Mesenchymal stem cell of adipose (primary cell): ENCODE measurements around a stretch of chr7.

DNA sequence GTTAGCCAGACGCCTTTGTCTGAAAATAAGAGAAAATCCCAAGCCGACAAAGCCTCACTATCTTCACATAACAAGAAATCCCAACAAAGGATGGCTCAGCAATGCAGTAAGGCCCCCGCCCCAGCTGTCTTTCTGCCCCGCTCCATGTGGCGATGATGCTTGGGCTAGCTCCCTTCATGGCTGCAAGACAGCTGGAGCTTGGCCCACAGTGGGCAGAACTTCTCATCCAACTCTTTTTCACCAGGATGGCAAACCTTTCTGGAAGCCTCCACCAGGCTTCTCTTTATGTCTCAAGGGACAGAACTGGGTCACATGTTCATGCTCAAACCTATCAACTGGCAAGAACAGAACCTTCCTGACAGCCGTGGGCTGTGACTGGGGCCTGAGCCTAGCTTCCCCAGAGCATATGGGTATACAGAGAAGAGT lies 260.5 kb upstream of the MKLN1 start:
- CAGE, long polyA plus RNA, result no peak

DNA sequence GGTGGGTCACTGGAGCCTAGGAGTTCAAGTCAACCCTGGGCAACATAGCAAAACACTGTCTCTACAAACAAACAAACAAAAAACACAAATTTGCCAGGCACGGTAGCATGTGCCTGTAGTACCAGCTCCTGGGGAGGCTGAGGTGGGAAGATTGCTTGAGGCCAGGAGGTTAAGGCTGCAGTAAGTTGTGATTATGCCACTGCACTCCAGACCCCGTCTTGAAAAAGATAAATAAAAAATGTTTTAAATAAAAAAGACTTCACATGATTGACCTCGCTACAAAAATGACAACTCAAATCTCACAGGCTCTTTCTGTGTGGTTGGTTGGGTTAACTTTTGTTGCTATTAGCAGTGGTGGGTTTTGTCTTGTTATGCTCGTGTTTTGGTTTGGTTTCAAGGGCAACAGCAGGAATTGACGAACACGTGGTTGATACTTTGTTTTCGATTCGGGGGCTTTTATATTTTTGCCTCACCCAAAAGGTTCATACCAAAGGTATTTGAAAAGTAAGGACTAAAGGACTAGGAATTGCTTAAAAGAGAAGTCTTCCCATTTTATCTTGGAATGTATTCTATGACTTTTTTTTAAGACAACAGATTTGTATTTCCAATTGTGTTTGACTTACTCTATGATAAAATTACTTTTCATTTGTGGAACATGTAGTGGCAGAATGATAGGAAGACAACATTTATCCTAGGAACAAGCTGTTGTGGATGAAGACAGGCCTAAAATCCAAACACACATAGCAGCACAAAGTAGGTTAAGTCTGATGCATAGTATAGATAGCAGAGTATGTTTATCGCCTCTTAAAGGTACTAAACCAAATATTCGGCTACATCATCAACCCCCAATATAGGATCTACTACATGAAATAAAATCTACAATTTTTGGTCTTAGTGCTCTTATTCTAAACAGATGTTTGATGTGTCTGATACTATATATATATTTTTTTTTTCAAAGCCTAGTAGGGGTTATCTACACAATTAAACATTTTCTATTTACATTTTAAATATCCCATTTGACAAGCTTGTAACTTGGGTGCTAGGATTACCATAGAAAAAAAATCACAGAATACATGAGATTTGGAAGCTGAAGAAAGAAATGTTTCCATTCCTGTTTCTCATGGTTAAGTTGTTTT lies 226.8 kb upstream of the MKLN1 start:
- CAGE, long polyA plus RNA, result no peak

DNA sequence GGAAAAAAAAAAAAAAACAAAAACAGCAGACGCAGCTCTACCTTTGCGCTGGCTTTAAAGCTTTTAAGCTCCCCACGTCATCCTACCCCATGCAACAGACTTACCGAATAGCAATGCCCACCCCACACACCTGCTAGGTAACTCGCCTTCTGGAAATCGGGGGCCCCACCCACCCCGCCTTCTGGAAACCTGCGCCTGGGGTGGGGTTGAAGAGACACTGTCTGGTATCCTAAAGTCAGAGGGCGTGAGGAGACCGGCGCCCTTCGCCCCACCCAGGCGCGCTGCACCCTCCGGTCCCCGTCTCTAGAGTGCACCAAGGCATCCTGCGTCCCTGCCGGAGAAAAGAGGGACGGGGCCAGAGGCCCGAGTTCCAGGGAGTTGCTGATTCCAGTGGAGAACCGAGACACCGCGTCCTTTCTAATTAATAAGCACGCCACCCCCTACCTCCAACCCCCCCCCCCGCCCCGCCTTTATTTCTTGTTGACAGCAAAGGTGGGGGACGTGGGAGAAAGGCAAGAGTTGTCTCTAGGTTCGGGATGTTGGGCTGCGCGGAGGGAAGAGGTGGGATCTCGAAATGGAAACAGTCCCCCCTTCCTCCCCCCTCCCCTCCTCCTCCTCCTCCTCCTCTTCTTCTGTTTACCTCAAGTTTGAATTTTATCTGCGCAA lies 220.9 kb upstream of the MKLN1 start:
- CAGE, long polyA plus RNA, result no peak

DNA sequence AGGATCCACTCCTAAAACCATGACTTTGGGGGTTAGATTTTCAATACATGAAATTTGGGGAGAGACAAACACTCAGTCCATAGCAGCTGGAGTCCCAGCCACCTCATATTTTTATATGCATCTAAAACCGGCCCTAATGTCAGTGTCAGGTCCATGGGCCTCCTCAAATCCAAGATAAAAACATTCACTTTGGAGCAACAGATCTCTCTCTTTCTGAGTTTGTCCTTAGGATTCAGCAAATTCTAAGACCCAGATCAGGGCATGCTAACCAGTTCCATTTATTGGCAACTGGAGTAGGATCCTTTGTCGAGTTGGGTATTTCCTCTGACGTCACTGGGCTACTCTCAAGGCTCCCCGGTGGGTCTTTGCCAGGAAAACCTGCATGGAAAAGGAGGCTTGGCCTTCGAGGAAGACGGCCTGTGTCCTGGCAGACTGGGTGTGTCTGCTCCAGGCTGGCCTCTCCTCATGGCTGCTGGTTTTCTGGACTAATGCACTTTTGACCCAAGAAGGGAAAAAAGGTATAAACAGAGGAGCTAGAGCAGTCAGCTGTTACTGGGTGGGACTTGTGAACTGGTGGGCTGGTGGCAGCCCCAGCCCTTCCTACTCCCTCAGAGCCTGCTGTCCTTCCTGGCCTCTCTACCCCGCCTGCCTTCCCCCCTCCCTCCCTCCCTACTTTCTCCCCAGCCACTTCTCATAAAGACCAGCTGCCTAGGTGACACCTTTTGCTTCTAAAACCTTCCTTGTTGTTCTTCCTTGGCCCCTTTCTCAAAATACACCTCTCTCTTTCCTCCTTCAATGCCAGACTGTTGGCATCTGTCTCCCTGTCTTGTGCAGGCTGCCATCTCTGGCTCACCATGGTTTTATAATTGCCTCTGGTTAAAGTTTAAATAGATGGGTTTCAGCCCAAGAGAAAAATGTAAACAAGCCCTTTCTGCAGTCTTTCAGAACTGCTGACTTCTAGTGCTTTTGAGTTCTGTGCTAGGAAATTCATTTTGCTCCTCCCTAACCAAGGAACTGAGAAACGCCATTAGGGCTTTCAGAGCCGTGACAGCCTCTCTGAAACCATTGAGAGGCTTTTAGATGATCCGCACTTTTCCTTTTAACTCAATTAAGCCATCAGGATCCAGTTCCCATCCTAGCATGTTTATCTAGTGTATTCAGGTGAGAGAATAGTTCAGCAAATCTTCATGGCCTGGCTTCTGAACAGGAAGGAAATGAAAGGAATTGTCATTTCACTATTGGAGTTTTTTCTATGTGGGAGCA lies 101.9 kb upstream of the MKLN1 start:
- CAGE, long polyA plus RNA, result no peak

GRCh38 chr7:131328518-131328916 lies 841 bp downstream of the MKLN1 start:
- CAGE, long polyA plus RNA, result no peak

- CAGE, long polyA plus RNA, result no peak
These were observed 28.8 kb downstream of the MKLN1 start for GRCh38 chr7:131356447-131356901.

DNA sequence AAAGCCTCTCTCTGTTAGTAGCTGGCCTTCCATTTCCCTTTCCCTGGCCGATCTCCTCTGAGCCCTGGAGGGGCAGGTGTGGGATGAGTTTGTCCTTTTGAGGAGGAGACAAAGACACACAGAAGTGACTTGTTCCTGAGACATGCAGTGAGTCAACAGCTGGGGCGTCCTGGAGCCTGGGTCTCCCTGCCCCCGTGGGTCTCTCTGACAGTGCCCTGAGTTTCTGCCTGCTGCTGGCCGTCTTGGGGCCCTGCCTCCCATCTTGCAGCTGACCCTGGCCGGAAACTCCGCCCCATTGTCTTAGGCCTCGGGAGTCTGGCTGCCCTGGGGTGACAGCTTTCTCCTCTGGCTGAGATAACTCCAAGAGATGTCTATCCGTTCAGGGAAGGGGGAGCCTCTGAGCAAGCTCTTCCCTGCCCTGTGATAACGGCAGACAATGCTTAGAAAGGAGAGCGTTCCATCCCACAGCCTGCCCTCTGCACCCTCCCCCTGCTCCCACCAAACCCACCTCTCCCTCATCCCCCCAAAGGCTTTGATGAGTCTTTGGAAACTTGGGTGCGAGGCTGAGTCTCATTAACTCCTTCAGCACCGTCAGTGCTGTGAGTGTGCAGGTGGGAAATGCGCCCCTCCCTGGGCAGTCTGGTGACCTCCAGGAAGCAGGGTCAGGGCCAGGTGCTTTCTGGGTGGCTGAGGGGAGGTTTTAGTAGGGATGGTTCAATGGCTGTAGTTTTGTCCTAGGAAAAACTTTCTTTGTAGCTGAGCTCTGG lies 69.5 kb upstream of the PODXL start:
- CAGE, long polyA plus RNA, result no peak

- CAGE, long polyA plus RNA, result no peak
These were observed 448.0 kb downstream of the PLXNA4 start for GRCh38 chr7:132128050-132128965.

DNA sequence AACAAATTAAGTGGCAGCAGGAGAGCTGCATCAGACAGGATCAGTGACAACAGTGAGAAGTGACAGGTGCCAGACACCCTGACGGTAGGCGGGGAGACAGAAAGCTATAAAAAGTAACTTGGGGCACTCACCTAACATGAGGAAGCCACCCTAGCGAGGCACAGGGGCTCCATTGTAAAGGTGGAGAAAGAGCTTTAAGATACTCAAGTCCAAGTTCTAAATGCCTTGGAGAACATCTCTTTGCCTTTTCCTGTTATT lies 174.1 kb downstream of the PLXNA4 start:
- CAGE, long polyA plus RNA, result no peak

DNA sequence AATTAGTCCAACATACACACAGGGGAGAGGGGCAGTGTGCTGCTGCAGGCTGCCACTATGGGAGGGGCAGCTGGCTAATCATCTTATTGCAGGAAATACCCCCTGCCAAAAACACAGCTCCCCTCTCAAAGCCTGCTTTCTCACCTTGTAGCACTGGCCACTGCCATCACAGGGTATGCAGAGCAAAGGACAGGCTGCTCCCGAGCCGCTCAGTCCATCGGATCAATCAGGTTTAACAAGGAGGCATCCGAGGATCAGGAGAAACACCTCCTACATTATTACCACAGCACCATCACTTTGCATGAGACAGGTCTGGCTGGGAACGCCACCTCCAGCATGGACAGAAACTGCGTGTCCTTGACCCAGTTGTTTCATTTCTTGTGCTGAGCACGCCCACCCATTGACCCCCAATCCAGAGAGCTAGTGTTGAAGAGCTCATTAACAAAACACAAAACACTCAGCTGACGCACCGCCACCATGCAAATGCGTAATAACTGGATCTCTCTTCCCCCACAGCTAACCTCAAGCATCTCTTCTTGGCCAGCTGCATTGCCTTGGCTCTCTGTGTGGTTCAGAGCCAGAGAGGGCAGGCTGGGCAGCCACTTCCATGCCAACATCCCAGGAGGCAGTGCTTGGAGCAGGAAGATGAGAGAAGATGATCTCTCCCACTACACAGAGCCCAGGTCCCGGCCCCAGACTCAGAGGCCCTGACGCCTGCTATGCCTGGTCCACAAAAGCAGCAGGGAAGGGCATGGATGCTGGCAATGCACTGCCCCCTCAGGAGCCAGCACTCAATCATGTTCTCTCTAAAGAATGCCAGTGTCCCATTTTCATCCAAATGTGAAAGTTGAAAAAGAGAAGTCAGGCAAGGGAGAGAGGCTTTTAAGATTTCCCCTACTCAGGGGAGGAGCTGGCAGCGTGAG lies 173.5 kb downstream of the PLXNA4 start:
- CAGE, long polyA plus RNA, result no peak

GRCh38 chr7:132410255-132410733 lies 166.0 kb downstream of the PLXNA4 start:
- CAGE, long polyA plus RNA, result no peak

DNA sequence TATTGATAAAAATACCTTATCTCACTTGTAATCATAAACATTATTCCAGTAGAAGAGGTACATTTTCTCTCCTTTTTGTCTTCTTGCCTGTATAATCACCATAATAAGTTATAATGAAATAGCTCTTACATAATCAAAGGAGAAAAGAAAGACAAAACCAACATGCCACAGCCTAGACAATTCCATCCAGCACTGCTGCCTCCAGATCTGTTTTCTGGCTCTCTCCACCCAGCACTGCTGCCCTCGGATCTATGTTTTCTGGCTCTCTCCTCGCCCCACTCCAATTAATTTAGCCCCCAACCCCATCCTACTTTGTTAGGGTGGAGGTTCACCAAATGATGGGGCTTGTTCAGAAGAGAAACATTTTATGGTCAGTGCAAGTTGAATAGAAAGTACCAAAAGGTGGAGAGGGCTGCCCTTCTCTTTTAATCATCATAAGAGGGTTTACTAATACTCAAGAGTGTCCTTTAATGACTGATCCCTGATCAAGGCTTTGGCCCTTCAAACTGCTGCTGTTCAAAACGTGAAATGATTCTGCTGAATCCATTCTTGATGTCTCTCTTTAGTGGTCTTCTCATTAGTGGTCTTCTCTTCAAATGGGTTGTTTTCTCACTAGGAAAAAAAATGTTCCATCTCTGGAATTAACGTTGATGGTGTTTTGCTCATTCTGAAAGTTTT lies 208.8 kb upstream of the PLXNA4 start:
- CAGE, long polyA plus RNA, result no peak

DNA sequence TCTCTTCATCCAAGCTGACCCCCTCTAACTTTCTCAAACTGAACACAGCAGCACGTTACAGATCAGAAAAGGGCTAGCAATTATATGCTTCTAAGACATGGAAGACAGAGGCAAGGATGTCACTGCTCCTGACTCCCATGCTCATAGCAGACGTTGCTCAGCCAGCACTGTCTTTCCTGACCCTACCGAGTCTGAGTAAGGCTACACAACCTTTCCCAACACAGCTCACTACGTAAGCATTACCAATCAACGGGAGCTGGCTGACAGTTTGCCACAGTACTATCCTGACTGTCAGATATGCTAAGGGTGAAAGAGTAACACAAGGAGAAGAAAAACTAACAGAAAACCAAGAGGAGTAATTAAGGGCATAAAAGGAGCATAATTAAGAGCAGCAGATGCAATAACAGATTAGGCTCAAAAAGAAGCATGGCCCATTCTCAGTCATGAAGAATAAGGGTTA lies 171.2 kb downstream of the CHCHD3 start:
- CAGE, long polyA plus RNA, result no peak

DNA sequence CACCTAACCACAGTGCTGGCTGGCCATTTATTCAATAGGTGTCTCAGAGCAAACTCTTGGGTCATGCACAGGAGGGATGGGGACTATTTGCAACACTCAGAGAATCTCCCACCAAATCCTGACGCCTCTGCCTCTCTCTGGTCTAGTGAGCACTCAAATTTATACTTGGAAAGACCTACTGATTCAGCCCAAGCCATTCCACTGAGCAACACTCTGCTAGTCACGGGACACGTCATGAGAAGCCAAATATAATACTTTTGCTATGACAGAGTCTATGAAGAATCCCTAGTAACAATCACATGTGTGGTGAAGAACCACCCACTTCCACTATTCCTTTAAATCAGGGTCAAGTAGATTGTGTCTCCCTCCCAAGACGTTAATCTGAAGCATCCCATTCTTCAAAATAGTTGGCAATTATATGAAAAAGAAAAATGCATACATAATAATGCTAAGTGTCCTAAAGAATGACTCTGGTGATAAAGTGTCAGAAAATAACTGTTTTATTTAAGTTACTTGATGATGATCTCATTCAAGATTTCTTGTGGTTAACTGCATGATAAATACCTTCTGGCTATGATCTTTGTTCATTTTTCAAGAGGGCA lies 28.5 kb downstream of the CHCHD3 start:
- CAGE, long polyA plus RNA, result no peak

DNA sequence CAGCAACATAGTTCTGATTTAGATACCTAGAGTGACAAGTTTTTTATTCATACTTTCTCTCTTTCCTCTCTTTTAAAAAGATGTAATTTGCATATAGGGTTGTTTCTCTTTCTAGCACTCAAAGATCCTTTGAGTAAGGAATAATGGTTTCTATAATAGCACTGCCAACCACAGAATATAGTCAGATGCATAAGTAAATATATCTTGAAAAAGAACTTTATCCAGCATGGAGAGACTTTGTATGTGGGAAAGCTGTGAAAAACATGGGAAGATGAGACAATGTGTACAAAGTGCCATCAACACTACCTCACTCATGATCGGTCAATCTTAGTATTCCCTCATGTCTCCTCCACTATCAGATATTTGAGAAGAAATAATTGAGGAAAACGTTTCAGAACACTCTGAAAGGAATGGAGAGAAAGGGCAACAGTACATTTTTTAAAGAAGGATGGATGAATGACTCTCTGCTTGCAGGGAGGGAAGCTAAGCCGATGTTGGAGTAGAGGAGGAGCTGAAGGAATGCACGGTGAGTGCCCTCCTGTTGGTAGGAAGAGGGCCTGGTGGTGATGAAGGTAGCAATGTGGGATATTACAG lies 163.6 kb downstream of the EXOC4 start:
- CAGE, long polyA plus RNA, result no peak

DNA sequence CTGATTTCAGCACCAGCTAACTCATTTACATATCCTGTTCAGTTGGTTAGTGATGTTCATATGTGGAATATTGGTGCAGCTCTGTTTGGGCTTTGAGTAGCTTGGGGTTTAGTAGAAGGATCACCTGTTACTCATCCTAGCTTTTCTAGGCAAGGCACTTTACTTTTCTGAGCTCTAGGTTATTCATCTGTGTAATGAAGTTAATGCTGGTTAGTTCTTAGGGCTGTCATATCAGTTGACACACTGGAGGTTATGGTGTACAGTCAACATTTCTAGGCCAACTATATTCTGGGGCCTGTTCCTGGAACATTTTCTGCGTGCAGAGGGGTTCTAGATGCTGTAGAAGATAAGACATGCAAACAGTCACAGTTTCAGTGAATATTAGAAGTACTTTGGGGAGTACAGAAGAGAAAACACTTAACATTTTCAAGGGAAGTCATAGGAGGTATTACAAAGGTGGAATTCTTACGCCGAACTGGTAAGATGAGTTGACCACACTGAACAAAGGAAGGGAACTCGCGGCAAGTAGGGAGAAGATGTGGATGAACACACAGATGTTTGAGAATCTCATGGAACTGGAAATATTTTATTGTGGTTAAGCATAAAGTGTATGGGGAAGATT lies 238.6 kb downstream of the EXOC4 start:
- CAGE, long polyA plus RNA, result no peak

GRCh38 chr7:133990630-133990920 lies 136.6 kb upstream of the LRGUK start:
- CAGE, long polyA plus RNA, result no peak

- CAGE, long polyA plus RNA, result no peak
These were observed 29.5 kb downstream of the AKR1B1 start for GRCh38 chr7:134429470-134429715.

- CAGE, long polyA plus RNA, result no peak
These were observed 10.2 kb downstream of the AKR1B1 start for GRCh38 chr7:134448666-134449133.

DNA sequence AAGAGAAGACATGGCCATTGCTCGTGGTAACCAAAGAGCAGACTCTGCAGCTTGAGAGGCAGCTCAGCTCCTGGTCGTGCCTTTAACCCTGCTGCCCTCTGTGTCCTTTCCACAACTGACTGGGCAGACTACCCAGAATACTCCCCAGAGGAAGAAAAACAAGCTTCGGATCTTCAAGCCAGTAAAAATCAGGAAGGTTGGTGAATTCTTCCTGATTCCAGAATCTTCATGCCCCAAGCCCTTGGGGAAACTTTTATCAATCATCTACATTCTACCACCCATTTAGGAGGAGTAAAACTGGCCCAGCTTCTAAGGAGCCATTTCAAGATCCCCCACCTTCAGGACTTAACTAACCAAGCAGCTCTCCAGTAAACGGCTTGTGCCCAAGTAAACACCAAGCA lies 5.3 kb downstream of the AKR1B15 start:
- CAGE, long polyA plus RNA, result no peak